Lung (tissue), 4 donors: ENCODE results near the genes CCSAP, ACTA1, PGBD5 and AGT.

DNA sequence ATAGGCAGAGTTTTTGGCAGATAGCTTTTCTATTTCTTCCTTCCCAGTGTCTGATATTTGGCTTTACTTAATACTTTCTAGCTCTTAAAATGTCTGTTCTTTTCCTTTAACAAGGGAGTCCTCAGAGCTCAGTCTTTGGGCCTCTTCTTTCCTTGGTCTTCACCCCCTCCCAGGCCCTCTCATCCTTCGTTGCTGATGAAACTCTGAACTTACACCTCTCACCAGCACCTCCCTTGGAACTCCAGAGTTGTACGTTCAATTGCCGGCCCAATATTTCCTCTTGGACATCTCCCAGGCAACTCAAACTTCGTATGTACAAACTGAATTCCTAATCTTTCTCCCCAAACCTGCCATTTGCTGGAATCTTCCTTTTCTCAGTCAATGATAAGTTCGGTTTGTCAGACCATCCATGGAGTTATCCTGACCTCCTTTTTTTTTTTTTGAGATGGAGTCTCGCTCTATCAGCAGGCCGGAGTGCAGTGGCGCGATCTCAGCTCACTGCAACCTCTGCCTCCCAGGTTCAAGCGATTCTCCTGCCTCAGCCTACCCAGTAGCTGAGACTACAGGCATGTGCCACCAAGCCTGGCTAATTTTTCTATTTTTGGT is 13.0 kb upstream of the RHOU start:
- PRO-cap: no peak
- RAMPAGE, long total RNA: no peak
- RRBS: no CpG with 5 or more reads among the region's 10 CpGs

- PRO-cap: no peak
- RAMPAGE, long total RNA: no peak
- RRBS: no CpG with 5 or more reads among the region's 6 CpGs
Observed at GRCh38 chr1:228723896-228724300, 11.4 kb upstream of the RHOU start.

- PRO-cap: no peak
- RAMPAGE, long total RNA: no peak
- RRBS: no CpG with 5 or more reads among the region's 5 CpGs
Observed at GRCh38 chr1:228810055-228810774, 74.9 kb downstream of the RHOU start.

- PRO-cap: no peak
- RAMPAGE, long total RNA: no peak
- RRBS: no CpG with 5 or more reads among the region's 5 CpGs
Observed at GRCh38 chr1:228810775-228811264, 75.5 kb downstream of the RHOU start.

- PRO-cap: no peak
- RAMPAGE, long total RNA: no peak
- RRBS: no CpG with 5 or more reads among the region's 4 CpGs
Observed at GRCh38 chr1:228826949-228827428, 91.7 kb downstream of the RHOU start.

DNA sequence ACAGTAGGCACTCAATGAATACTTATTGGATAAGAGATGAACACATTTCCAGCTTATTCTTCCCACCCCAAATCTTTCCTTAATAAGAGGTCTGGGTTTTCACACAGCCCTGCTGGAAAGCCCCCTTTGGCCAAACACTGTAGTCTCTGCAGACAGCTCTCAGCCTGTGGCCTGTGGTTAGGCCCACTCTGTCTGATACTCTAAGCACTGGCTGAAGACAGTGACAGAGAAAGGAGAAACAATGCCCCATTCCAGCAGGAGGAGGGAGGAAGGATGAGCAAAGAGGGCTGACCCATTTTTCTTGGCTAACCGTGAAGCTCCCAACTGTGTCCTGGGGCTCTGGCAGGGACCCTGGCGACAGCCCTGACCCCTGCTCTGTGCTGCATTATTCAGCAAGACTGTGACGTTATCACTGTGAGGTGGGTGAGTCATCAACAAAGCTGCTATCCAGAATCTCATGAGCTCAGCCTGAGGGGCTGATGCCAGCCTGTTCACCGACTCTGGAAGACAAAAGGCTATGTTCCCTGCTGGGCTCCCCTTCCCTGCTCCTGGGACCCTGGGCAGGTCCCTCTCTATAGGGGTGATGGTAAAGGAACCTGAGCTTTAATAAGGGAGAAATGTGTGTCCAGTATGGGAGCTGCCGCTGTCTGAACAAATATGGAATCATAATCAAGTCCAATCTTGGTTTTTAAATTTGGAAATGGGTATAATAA is 106.9 kb downstream of the RHOU start:
- PRO-cap: no peak
- RAMPAGE, long total RNA: no peak
- RRBS: no CpG with 5 or more reads among the region's 5 CpGs

DNA sequence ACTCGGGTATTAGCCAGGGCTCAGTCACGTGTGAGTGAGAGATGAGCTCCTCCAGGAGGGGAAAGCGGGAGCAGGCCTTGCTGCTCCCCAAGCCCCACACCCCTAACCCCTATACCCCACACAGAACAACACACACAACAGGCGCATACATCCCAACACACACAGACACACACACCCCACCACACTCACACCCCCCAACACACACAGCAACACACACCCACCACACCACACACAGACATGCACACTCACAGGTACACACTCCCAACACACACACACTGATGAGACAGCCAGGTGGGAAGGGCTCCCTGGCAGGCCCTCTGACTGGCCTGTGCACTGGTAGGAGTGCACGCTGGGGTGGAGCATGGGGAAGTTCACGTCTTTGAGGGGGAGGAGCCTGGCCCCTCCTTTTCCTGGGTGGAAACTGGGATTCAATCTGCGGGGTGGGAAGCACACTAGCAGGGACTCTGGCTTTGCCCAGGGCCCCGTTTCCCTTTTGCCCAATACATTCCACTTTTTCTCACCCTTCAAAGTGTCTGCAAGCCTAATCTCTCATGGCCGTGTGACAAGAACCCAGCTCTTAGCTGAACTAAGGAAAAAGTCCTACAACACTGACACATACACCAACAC is 116.8 kb downstream of the RHOU start:
- PRO-cap: no peak
- RAMPAGE, long total RNA: no peak
- RRBS: no CpG with 5 or more reads among the region's 9 CpGs

DNA sequence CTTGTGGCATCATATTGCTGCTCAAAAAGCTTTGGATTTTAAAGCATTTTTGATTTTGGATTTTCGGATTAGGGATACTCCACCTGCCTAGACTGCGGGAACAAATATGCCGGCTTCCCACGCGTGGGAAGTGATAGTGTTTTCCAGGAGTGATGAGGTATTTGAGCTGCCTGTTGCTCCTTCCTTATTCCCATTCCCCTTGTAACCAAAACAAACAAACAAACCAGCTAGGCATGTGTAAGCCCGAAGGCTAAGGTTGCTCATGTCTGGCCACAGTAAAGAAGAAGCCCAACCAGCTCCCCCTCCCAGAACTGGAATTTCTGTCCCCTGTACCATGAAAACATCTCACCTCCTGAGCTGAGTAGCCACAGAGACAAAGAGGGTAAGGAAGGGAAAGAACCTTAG is 41.9 kb upstream of the RAB4A start:
- PRO-cap: no peak
- RAMPAGE, long total RNA: no peak
- RRBS: no CpG with 5 or more reads among the region's 6 CpGs

DNA sequence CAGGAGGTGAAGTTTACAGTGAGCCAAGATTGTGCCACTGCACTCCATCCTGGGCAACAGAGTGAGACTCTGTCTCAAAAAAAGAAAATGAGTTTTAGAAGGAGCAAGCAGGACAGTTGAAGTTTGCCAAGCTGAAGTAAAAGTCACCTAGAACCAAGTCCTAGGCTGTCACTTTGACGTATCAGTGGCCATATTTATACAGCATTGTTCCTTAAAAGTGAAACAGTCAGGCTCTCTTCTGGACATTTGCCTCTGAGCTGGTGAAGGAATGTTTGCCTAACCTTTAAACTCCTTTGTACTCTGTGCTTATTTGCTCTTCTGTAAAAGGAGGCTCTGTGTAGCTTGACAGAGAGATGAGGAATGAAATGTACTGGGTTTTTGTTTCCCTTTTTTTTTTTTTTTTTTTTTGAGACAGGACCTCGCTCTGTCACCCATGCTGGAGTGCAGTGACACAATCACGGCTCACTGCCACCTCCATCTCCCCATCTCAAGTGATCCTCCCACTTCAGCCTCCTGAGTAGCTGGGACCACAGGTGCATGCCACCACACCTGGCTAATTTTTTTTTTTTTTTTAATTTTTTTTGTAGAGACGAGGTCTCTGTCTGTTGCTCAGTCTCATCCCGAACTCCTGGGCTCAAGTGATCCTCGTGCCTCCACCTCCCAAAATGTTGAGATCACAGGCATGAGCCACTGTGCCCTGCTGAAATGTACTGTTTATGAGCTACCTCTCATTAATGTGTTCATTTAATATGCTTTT is 2.9 kb downstream of the RAB4A start:
- PRO-cap: no peak
- RAMPAGE, long total RNA: no peak
- RRBS: no CpG with 5 or more reads among the region's 6 CpGs

- PRO-cap: bidirectional peak, plus-strand start at chr1:229343146, minus-strand start at chr1:229343020
- RAMPAGE, long total RNA: no peak
- RRBS: 1% methylated on average over 13 of the region's 66 CpGs
Observed at GRCh38 chr1:229342832-229343626, at the start of gene CCSAP. CCSAP (minus strand) TSS chr1:229343047.

GRCh38 chr1:229431217-229432512 is 2.2 kb downstream of the ACTA1 start:
- PRO-cap: no peak
- RAMPAGE, long total RNA: no peak
- RRBS: 6% methylated on average over 7 of the region's 113 CpGs

- PRO-cap: no peak
- RAMPAGE, long total RNA: no peak
- RRBS: 6% methylated on average over 27 of the region's 83 CpGs
Observed at GRCh38 chr1:229433878-229435081, at the start of gene ACTA1. ACTA1 (minus strand) TSS chr1:229434094.

DNA sequence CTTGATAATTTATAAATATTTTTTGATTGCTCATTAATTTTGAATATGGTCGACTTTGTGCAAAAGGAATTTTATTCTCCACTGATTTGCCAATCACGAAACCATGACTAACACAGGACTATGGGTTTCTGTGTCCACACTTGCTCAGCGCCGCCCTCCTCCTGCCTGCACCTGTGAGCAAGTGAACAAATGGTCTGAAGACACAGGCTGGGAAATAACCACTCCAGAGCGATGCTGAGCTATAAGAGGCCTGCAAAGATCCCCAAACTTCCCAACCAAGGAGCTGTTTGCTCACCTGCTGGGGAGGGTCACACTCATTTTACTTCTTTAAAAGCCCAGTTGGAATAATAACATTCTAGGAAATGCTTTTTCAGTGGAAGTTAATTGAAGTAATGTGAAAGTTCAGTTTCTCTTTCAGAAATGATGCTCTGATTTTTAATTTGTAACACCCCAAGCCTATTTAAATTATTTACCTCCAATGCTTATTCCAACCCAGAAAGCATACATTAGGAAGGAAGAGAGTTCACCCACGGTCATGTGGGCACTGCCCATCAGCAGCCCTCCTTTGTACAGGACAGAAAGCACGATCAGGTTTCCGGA is 19.4 kb downstream of the ABCB10 start:
- PRO-cap: no peak
- RAMPAGE, long total RNA: no peak
- RRBS: no CpG with 5 or more reads among the region's 8 CpGs

GRCh38 chr1:230077422-230078273 is 10.6 kb downstream of the GALNT2 start:
- PRO-cap: no peak
- RAMPAGE, long total RNA: no peak
- RRBS: no CpG with 5 or more reads among the region's 13 CpGs

GRCh38 chr1:230163235-230163639 is 96.2 kb downstream of the GALNT2 start:
- PRO-cap: no peak
- RAMPAGE, long total RNA: no peak
- RRBS: no CpG with 5 or more reads among the region's 8 CpGs

DNA sequence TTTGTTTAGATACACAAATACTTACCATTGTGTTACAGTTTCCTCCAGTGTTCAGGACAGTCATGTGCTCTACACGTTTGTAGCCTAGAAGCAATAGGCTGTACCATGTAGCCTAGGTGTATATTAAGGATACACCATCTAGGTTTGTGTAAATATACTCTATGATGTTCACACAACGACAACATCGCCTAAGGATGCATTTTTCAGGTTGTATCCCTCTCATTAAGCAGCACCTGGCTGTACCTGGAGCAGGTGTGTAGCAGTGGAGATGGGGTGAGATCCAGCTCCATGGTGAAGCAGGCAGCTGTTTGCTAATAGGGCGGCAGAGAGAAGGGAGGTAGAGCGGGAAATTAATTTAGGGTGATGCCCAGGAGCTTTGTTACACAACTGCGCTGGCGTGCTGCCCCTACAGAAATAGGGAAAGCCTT is 168.7 kb downstream of the PGBD5 start:
- PRO-cap: no peak
- RAMPAGE, long total RNA: no peak
- RRBS: no CpG with 5 or more reads among the region's 7 CpGs

GRCh38 chr1:230425450-230426759 is at the start of gene PGBD5:
PGBD5 (minus strand) TSS chr1:230426332.
- PRO-cap: unidirectional peak, minus-strand start at chr1:230426311
- RAMPAGE, long total RNA: no peak
- RRBS: 3% methylated on average over 120 of the region's 202 CpGs

- PRO-cap: no peak
- RAMPAGE, long total RNA: no peak
- RRBS: no CpG with 5 or more reads among the region's 5 CpGs
Observed at GRCh38 chr1:230681388-230682185, 32.3 kb downstream of the AGT start.

DNA sequence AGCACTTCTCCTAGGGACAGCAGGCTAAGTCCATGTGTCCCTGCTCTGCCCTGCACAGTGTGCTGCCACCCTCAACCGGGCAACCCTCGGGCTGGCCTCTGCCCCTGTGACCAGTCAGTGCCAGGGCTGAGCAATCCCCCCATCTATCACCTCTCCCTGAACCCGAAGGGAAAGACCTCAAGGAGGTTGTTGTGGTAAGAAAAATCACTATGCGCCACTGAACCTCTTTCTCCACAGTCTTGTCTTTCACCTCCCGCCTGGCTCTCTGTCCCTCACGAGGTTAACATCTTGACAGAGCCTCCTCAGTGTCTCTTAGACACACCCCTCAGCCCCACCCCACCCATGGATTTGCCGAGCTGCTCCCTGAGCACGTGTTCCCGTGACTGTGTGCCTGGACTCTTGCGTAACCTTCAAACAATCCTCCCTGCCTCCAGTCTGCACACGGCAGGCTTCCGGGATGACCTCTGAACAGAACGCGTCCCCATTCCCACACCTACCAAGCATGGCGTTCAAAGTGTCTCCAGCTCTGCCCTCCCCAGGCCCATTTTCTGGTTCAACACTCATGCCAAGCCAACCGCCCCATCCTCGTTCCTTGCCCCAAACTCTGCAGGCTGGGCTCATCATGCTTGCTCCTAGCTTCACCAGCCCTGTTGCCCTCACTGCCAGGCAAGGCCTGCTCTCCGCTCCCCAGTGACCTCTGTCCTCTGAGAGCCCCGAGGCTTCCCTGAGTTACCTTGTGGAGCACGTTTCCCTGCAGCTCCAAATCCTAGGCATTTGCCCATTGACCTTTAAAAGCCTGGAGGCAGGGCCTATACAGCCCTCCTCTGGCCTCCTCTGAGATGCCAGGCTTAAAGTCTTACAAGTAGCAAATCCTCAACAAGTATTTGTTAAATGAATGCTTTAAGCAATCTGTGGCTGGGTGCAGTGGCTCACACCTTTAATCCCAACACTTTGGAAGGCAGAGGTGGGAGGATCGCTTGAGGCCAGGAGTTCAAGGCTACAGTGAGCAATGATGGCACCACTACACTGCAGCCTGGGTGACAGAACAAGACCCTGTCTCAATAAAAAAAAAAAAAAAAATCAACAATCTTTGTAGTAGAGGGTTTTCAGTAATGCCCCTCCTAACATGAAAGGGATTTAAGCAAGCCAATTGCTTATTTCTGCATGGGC is 5.2 kb downstream of the AGT start:
- PRO-cap: no peak
- RAMPAGE, long total RNA: no peak
- RRBS: no CpG with 5 or more reads among the region's 21 CpGs

GRCh38 chr1:230713806-230714742 is at the start of gene AGT:
AGT (minus strand) TSS chr1:230714122.
- PRO-cap: no peak
- RAMPAGE, long total RNA: no peak
- RRBS: 20% methylated on average over 4 of the region's 26 CpGs